Skeletal muscle cell (primary cell): ENCODE measurements around the gene ROCK2.

DNA sequence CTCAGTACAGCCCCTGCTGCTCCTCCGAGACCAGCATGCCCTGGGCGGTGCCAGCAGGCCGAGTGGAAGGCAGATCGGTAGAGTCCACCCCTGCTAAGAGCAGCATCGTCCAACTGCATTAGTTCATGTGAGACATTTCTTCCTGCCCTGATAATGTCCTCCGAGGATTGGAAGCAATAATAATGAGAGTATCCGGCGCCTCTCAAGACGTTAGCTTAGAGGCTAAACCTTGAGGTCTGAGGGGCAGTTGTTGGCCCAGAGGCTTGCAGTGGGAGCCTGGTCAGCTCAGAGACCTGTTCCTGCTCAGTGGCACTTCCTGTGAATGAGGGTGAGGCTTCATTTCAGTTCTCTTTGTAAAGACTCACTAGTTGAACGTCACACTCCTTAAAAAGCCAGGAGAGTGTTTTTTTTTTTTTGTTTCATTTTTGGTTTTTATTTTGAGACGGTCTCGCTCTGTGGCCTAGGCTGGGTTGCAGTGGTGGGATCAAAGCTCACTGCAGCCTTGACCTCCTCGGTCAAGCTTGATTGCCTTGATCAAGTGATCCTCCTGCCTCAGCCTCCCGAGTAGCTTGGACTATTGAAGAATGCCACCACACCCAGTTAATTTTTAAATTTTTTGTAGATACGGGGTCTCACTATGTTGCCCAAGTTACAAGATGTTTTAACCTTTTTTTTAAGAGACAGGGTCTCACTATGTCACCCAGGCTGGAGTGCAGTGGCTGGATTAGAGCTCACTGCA lies 5.8 kb downstream of the SLC66A3 start:
- RRBS: no CpG with 5 or more reads among the region's 15 CpGs

DNA sequence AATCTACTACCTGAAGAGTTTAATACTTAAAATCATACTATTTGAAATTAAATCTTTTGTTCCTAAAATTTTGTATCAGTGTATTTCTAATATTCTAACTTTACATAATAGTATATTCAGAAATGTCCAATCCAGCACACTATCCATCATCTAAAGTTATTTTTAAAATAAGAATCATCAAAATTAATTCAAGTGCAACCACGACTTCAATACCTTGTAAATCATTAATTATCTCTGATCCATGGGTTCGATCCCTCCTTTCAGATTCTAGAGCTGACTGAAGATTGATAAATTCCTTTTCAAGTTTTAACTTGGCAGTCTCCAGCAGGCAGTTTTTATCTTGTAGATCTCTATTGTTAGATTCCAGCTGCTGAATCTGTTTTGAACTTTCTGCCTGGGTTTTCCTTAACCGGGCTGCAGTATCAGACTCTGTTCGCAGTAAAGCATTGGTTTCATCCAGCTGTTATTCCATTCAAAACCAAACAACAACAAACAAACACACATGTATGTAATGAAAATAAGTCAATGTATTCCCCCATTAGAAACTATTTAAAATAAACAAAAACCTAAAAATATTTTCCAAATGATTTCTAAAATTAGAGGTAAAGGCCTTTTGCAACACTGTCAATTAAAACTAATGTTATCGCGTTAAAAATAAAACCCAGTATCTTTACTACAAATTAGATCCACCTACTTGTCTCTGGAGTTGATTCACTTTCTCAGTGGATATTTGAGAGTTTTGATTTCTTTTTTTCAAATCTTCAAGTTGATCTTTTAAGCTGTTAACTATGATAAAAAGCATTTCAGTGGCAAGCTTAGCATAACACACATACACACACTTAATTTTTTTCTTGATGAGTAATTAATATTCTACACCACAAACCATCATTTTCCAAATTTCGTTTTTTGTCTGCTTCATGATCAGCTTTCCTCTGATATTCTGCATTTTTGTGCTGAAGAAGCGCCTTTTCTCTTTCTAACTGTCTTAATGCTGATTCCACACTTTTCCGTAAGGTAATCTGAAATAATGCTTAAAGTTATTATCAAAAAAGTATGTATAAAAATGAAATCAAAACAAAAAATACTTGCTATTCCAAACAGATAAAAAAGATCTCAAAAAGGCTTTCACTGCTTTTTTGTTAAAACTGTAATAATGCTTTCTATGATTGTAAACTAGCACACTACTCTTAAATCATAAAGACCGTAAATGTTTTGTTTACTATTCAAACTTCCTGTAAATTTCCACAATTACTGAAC lies 59.8 kb downstream of the SLC66A3 start:
- RRBS: no CpG with 5 or more reads among the region's 10 CpGs

GRCh38 chr2:11216086-11216287 lies 60.7 kb downstream of the SLC66A3 start:
- RRBS: no CpG with 5 or more reads among the region's 1 CpG

GRCh38 chr2:11227207-11227617 lies 71.9 kb downstream of the SLC66A3 start:
- RRBS: no CpG with 5 or more reads among the region's 2 CpGs

- RRBS: 1% methylated on average over 46 of the region's 121 CpGs
Observed at GRCh38 chr2:11343976-11344885, at the start of gene ROCK2. ROCK2 (minus strand) TSS chr2:11344636.

DNA sequence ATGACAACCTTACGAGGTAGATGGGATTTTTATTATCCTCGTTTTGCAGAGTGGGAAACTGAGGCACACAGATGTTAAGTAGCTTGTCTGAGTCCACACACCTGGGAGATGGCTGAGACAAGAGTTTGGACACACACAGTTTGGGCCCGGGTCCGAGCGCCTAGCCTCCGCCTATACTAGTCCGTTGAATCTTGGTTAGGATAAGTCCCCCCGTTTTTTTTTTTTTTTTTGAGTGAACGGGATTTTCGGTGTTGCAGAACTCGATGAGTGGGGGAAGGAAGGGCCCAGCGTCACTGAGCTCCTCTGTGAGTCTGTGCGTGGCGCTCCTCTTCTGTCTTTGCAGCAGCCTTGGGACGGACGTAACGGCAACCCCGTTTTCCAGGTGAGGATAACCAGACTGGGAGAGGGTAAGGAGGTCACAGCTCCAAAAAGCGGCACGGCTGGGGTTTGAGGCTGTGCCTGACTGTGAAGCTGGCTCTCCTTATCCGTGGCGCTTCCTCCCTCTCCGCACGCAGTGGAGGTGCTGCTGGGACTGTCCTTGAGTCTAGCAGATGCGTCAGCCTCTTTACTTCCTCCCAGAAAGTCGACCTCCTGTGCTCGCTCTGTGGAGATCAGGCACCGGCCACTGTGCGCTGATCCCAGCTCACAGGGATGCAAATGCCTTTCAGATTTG lies 29.8 kb upstream of the E2F6 start:
- RRBS: no CpG with 5 or more reads among the region's 29 CpGs

DNA sequence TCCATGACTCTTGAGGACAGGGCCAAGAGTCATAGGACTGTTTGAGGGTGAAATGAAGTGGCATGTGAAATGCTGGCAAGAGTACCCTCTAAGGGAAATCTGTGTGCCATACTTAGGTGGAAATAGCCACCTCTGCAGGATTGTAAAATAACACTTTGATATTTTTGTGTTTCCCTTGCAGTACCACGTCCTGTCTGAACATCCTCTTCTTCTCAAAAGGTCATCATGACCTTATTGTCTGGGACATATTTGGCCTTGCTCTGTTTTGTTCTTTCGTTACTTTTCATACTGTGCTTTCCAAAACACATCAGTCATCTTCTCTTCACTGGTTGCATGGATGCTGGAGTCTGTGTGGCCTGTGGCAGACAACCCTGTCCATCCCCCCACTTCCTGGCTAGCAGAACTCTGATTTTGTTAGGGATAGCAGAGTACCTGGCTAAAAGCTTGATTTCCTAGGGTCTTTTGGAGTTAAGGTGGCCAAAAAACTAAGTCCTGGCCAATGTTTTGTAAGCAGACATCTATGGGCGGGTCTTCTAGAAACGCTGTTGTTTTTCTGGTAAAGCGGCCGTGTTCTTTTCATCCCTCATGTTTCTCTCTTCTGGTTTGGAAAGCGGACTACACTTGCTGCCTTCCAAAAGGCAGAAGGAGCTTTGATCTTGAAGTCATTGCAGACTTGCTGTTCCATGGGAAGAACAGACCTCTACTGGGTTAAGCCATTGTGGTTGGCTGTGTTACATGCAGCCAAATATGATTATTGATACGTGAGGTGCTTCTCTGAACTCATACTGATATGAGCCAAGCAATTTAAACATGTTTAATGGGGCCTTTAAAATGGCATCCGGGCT lies 9.2 kb upstream of the GREB1 start:
- RRBS: no CpG with 5 or more reads among the region's 9 CpGs

- RRBS: no CpG with 5 or more reads among the region's 24 CpGs
Observed at GRCh38 chr2:11696807-11697891, 27.2 kb upstream of the NTSR2 start.

GRCh38 chr2:11938070-11938613 lies 191.7 kb downstream of the LPIN1 start:
- RRBS: no CpG with 5 or more reads among the region's 13 CpGs

DNA sequence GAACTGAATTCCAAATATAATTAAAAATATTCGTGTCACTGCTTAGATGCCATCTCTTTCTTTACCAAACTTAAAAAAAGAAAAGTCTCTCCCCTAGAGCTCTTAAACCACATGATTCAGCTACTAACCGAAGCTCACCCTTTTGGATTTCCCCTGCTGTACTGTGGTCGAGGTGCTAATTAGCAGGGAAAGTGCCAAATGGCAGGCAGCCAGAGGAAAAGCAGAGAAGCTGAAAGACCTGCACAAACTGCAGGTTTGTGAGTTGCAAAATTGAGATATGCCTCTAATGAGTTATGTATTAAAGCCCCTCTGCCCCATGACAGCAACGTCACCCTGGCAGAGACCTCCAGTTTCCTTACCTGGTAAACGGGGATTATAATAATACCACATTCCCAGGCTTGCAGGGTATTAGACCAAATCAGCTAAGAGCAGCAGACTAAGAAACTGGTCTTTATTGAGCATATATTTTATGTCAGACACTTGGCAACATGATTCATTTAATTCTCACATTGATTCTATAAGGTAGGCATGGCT lies 259.6 kb downstream of the LPIN1 start:
- RRBS: no CpG with 5 or more reads among the region's 5 CpGs

GRCh38 chr2:12006896-12007279 lies 260.5 kb downstream of the LPIN1 start:
- RRBS: no CpG with 5 or more reads among the region's 5 CpGs

GRCh38 chr2:12428473-12428912 lies 288.2 kb upstream of the TRIB2 start:
- RRBS: no CpG with 5 or more reads among the region's 6 CpGs

GRCh38 chr2:12604393-12604823 lies 112.3 kb upstream of the TRIB2 start:
- RRBS: no CpG with 5 or more reads among the region's 1 CpG

DNA sequence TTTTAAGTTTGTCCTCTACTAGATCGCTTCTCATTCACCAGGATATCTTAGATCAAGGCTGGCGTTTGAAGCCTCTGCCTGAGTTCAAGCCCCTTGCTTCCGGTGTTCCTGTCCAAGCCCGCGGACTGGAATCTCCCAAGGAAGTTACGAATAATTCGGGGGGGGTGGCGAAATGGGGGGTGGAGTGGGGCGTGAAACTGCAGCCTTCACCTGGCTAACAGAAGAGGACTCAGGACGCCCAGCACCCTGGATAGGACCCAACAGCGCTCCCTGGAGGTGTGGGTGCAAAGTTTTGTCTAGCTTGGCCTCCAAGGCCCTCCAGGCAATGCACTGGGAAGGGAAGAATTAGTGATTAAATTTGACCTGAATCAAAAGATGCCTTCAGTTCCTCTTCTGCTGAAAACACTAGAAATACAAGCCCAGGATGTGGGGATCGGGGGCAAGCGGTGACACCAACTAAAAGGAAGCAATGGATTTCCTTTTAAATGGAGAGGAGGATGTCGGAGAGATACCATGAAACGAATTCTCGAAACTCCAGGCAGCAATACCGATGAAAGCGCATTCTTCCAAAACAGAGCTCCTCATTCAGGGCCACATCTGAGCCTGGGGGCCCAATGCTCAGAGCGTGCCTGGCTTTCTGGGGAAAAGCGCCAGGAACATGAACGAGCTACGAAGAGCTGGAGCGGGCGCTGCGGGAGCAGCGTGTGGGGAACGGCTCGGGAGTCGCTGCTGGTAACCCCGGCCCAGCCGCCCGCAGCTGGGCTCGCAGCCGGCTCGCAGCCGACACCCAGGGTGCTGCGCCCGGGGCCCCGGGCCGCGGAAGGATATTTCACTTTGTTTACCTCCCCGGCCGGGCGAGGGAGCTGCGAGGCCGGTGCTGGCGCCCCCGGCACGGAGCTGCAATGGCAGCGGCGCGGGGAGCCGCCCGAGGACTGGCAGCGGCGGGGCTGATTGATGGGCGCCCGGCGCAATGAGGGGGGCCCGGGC lies 591 bp upstream of the TRIB2 start:
- RRBS: under 1% methylated on average over 9 of the region's 60 CpGs

- RRBS: no CpG with 5 or more reads among the region's 8 CpGs
Observed at GRCh38 chr2:12727482-12728230, 10.9 kb downstream of the TRIB2 start.

GRCh38 chr2:12732602-12733304 lies 16.0 kb downstream of the TRIB2 start:
- RRBS: 73% methylated on average over 6 of the region's 14 CpGs

- RRBS: no CpG with 5 or more reads among the region's 1 CpG
Observed at GRCh38 chr2:12776322-12776642, 59.5 kb downstream of the TRIB2 start.

- RRBS: no CpG with 5 or more reads among the region's 6 CpGs
Observed at GRCh38 chr2:13522815-13523640, 806.3 kb downstream of the TRIB2 start.

DNA sequence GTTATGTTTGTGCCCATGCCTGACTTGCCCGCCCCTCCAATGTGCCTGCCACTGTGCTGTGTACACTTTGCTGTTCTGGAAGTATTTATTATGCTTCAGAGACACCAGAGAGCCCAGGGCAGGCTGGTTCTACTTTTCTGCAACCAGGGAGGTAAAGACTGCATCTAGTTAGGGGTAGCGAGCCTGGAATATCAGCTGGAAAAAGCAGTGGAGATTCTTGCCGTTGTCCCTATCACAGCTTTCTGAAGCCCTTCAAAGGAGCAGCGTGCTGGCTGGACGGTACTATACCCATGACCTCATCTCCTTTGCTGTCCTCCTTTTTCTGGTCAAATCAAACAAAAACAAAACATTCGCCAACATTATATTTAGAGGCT lies 158.1 kb downstream of the DDX1 start:
- RRBS: no CpG with 5 or more reads among the region's 6 CpGs

DNA sequence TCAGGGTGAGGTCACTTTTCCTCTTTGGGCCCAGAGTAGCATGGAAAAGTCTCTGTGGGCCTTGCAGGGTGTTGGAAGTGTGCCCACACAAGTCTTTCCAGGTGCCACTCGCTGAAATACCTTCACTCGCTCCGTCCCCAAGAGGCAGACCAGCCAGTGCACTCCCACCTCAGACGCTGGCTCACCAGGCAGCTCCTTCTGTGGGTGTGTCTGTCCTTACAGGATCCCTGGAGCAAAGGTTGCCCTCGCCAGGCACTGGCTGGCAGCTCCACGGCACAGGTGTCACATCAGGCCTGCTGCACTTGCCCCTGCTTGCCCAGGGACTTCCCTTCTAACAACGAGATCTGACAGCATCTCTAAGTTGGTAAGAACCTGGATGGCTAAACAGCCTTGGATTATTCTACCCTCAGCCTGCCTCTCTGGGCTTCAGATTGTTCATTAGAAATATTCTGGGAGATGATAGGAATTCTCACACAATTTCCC lies 261.9 kb downstream of the MYCN start:
- RRBS: no CpG with 5 or more reads among the region's 7 CpGs